Measurements from ENCODE around the gene SLC20A1.

DNA sequence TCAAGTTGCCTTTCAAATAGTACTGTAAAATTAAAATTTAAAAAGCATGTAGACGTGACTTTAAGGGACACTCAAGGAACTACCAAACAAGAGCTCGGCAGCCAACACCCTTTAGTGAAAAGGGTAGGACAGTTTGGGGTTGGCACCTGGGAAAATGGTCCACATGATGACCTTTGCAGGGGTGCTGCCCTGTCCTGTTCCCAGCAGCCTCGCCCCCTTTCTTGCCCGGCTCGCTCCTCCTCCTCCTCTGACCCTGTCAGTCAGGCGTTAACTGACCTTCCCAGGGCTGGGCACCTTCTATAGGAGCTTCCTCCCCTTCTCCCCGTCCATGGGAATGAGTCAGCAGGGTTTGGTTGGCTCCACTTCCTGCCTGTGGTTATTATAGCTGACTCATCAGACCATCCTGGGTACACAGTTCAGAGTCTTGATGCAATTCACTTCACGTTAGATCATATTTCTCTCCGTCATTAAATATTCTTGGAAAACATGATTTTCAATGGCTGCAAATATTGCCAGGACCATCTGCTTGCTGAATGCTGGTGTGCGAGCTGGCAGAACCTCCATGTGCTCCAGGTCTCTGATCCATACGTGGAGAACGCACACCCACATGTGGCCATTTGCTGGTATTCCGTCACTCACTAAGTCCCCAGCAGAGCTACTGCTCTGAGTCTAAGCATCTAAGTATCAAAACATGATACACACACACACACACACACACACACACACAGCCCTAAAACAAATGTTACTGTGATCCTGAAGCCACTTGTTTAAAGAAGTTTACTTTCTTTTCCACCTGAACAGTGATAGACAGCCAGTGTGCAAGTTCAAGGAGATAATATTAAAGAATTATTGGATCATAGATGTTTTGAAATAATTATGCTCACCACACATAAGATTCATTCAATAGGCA, 185.0 kb downstream of the ANAPC1 start:
- PRO-cap: no peak

- PRO-cap: no peak
Observed at GRCh38 chr2:112005910-112006291, 49.2 kb upstream of the TMEM87B start.

DNA sequence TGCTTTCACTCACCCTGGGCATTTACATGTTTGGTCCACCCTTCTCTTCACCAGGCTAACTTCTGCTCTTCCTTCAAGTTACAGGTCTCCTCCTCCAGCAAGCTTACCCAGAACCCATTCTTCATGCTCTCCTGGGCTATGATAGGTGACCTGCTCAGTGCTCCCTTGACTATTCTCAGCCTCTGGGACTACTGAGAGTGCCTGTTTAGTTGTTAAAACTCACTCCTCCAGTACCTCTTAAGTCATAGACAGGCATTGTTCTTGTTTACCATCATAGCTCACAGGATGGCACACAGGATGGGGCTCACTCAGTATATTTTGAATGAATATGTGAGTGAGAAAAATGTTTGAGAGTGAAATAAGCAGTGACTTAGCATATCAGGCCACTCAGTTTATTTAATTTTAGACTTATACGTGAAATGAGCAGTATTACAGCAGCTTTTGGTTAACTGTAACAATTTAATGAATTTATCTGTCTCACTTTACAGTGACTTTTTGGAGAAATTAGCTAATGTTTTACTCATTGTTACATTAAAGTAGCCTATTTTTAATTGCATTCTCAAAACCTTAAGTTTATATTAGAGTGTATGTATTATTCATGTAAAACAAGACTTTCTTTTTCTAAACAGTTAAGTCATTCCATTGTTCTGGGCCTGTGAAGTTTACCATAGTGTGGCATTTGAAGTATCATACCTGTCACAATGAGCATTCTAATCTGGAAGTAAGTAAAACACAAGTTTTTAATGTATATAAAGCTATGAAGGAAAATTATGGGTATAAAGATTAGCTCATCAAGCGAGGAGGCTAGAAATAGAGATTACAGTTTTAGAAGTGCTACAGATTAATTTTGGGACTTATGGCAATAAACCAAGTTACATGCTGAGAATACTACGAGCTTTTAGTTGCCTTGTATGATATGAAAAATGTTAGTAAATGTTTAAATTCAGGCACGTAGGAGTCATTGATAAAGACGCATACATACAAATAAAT, 8.8 kb downstream of the TMEM87B start:
- PRO-cap: no peak

DNA sequence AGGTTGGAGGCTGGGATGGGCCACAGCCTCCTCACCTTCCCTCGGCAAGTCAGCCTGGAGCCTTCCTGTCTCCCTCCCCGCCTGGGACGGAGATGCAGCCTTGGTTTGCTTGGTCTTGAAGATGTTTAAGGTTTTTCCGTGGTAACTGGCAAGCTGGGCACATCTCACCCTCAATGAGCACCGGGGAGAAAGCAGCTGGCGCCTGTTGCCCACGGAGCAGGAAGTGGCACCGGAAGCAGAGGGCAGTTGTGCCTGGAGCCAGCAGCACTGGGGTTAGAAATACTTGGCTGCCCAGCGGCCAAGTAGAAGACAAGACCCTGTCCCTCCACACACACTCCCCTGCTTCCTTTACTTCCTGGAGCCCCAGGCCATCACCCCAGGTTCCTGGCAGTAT, 17.3 kb downstream of the FBLN7 start:
- PRO-cap: no peak

GRCh38 chr2:112220767-112222025, 33.6 kb downstream of the ZC3H8 start:
- PRO-cap: no peak

GRCh38 chr2:112304104-112304543, 28.7 kb downstream of the ZC3H6 start:
- PRO-cap: no peak

- PRO-cap: no peak
Observed at GRCh38 chr2:112311485-112311964, 36.1 kb downstream of the ZC3H6 start.

DNA sequence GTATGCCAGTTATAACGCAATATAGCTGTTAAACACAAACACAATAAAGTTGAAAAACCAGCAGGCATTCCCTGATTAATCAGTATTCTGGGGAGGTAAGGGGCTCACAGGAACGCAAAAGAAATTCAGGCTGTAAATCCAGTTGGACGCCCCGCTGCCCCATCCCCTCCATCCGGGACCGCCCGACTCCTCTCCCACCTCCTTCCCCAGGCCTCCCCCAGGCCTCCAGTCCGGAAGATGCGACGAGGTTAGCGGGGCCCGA, 654 bp upstream of the POLR1B start:
- PRO-cap: bidirectional peak, plus-strand start at position 228 of the sequence, minus-strand start at position 193 of the sequence

DNA sequence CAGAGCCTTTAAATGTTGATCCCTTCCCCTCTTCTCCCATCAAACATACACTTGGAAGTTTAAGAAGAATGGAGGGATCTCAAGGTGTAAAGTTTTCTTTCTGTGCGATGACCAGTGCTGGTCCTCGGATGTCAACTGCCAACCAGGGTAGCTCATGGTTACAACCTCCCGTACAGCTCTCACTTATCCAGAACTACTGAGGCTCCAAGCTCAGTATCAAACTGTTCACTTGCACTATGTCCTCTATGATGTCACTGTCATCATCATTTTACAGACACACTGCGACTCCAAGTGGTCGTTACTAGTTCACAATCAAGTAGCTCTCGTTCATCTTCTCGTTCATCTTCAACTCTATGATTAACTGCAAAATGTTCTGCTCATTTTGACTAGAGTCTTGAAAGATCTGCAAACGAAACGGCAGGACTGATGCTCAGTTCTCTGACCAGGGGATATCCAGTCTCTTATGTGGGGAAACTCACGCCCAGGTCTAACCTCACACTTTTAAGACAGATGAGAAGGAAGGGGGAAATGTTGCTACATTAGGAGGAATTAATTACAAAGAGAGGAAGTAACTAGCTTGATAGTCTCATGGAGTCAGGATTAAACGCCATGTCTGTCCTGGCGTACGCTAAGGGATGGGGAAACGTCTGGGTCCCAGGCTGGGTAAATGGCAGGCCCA, 929 bp upstream of the CHCHD5 start:
- PRO-cap: no peak

GRCh38 chr2:112645782-112646536, at the start of gene SLC20A1:
SLC20A1 (plus strand) TSS chr2:112645939.
- PRO-cap: bidirectional peak, plus-strand start at chr2:112645939, minus-strand start at chr2:112645586; bidirectional peak, plus-strand start at chr2:112646431, minus-strand start at chr2:112646288

DNA sequence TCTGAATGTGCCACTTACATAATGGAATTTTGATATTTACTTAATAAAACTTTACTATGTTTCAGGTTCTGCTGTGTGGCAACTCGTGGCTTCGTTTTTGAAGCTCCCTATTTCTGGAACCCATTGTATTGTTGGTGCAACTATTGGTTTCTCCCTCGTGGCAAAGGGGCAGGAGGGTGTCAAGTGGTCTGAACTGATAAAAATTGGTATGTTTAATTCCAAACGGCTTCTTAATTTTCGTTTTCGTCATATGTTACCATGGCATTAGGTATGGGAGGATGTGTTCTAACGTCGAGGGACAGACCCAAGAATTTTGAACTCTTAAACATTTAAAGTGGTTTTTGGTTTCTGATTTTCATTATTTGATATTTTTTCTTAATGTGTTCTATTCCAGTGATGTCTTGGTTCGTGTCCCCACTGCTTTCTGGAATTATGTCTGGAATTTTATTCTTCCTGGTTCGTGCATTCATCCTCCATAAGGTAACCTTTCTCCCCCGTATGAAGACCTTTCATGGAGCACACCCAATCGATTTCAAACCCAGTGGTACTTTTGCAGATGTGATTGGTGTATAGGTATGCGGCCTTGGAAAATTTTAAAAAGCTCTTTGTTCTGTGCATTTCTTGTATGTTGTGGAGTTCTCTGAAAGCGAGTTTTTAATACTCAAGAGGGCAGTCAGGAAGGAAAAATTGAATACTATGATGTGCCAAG, 1.7 kb downstream of the SLC20A1 start:
- PRO-cap: no peak

GRCh38 chr2:112647968-112648605, 2.3 kb downstream of the SLC20A1 start:
- PRO-cap: no peak

DNA sequence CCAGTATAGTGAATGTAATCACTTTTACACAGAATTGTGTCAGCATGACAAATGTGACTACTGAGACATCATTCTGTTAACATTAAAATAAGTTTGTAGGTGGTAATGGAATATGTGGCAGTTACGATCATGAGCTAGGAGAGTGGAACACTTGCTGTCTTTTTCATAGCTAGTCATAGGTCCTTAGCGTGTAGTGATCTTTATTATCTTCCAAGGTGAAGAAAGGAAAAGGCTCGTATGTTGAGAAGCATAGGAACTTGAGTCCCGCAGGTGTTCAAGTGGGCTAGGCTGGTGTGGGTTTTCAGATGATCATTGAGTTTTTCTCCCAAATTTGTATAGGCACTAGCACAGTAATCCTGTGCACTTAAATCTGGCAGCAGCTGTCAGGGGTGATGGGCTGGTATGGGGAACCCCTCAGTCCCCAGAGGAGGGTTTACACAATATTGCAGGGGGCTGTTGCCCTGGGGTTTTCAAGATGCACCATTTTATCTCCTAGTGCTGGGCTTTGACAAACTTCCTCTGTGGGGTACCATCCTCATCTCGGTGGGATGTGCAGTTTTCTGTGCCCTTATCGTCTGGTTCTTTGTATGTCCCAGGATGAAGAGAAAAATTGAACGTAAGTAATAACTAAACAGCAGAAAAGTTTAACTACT, 11.0 kb downstream of the SLC20A1 start:
- PRO-cap: no peak

DNA sequence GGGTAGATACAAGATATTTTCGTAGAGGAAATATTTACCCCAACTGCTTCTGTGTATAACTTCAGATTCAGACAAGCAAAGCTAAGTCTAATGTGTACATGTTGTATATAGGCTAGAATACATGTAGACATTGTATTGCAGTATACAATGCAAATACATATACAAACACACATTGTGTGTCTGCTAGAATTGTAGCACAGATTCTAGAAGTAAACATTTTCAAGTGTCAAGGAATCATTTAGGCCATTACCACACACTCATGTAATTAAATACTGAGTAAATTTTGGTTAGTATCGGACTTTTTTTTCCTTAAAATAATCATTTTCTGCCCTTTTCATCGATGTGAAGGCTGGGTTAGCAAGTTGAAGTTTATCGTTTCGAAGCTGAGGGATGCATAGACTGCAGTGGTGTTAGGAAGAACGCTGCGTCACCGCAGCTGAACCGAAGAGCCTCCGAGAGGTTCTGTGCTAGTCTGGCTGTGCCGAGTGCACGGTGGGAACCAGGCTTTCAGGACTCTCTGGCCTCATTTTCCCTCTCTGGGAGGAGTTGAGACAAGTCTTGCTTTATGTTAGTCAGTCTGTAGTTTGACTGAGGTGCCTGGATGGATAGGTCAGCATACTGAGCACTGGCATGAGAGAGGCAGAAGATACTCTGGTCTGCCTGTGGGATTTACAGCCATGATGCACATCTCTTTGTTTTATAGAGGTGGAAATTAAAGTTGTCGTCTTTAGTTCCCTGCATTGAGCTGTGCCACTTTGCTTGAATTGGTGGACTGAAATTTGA, 12.1 kb downstream of the SLC20A1 start:
- PRO-cap: no peak

DNA sequence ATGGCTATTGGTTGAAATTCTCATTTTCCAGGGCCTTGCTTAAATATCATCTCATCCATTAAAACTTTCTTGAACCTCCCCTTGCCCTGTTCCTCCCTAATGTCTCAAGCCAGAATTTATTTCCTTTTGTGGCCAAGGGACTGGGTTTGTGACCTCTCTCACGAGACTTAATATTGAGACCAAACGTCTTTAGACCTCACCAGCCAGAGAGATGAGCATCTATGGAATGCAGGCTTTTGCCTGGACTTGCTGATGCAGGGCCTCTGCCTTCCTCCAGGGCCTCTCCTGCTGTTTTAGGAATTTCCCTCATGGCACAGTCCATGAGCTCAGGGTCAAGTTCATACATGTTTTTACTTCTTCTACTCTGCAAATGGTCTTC, 22.4 kb downstream of the IL1B start:
- PRO-cap: no peak

- PRO-cap: no peak
Observed at GRCh38 chr2:112939609-112939999, 28.6 kb downstream of the IL37 start.

- PRO-cap: no peak
Observed at GRCh38 chr2:113078327-113078794, 10.6 kb downstream of the IL1F10 start.

- PRO-cap: no peak
Observed at GRCh38 chr2:113132838-113133626, 5.6 kb downstream of the IL1RN start.

DNA sequence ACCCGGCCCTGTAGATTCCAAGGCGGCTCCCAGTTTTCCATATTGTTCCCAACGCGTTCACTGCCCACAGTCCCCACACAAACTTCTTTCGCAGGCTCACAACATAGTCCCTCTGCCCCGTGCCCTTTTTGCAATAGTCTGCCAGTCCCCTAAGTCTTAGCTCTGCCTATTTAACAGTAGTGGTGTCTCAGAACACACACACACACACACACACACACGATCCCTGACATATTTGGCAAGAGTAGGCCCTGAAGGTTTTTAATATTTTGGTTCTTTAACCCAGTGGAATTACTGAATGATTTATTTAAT, 44.0 kb downstream of the FOXD4L1 start:
- PRO-cap: no peak

GRCh38 chr2:113551489-113551998, 53.1 kb downstream of the FOXD4L1 start:
- PRO-cap: no peak

Measured in progenitor cell of endocrine pancreas (in vitro differentiated cells).